SJCRH30 (cell line): ENCODE measurements around the gene DONSON.

DNA sequence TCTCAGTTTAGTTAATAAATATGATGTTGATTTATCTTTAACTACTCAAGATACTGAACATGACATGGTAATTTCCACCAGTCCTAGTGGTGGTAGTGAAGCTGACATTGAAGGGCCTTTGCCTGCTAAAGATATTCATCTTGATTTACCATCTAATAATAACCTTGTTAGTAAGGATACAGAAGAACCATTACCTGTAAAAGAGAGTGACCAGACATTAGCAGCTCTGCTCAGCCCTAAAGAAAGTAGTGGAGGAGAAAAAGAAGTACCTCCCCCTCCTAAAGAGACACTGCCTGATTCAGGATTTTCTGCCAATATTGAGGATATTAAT lies 11.2 kb downstream of the SON start:
- RAMPAGE, long total RNA: no peak

- RAMPAGE, long total RNA: no peak
Observed at GRCh38 chr21:33554419-33555195, 11.8 kb downstream of the SON start.

GRCh38 chr21:33588503-33589462 lies at the start of gene DONSON:
DONSON (minus strand) TSS chr21:33588684.
- RAMPAGE, long total RNA: no peak

DNA sequence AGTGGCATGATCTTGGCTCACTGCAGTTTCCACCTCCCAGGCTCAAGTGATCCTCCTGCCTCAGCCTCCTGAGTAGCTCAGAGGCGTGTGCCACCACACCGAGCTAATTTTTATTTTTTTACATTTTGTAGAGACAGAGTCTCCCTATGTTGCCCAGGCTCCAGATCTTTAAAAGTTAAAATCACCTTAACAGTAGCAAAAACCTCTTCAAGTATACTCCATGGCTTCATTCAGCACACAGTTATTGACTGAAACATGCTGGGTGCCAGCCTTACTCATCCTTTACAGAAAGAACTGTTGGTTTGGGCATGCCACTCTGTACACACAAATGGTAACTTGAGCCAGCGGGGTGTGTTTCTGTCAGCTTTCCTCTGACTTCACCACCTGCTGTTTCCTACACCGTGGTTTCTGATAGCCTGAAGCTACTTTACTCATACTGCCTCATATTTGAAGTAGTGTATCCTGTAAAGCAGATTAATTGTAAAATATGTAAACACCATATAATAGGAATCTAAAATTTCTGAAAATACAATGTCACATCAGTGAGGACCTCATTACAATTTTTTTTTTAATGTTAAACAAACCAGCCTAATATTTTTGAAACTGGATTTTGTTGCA lies 114.0 kb downstream of the ATP5PO start:
- RAMPAGE, long total RNA: no peak

DNA sequence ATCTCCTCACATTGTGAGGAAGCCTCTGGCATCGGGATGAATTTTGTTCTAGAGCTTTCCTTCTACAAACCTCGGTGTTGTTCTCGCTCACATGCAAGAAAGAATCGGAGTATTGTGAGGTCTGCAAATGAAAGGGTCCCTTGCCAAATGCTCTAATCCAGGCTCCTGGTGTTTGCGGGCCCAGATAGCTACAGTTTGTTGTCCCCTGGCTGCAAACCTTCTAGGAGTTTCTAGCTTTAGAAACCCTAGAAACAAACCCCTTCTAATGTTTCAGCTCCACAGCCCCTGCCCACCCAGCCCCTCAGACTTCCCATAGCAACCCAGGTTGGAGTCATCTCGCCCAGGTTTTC lies 8.6 kb upstream of the ATP5PO start:
- RAMPAGE, long total RNA: no peak

- RAMPAGE, long total RNA: no peak
Observed at GRCh38 chr21:34129424-34129962, 56.1 kb downstream of the MRPS6 start.

DNA sequence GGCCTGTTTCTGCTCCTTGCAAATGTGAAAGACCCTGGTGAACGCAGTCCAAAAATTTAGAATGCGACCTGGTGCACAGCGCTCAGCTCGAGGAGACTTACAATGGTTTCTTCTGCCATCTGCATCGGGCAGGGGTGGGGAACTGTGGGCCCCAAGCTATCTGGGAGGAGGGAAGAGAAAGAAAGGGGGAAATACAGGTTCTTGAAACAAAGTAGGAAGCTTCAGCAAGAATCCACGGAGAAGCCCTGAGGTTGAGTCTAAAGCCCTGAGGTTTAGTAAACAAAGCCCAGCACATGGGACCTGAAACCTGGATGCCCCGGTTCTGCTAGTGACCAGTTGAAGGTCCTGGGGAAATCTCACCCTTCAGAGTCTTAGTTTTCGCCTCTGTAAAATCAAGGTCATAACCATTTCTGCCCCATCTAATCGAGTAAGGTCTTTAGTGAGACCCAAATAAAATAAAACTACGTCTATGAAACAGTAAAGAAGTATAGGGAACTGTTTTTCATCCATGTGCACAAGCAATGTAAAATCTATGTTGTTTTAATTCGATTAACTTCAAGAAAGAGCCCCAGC lies 129.7 kb downstream of the MRPS6 start:
- RAMPAGE, long total RNA: no peak

- RAMPAGE, long total RNA: no peak
Observed at GRCh38 chr21:34510386-34511217, 1.4 kb downstream of the KCNE1 start.

DNA sequence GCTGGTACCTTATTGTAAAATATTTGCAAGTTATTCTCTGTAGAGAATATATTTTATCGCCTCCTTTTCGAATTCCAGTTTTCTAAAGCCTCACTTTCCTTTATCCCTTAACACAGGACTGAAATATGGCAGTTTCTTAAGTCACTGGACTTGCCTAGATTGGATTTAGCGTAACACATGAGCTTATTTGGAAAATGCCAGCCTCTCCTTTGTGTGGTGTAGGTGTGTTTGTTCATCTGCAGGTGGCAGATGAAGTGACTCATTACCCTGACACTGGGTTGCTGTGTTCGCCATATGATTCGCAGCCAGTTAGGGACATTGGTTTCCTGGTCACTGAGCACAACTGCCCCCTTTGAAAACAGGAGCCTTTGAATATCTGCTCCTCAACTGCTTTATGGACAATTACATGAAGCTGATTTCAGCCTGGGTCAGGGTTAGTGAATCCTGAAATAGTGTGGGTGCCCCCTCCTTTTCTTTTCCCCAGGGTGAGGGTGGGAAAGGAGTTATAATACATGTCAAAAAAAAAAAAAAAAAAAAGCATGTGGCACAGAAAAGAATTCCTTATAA lies 21.6 kb downstream of the CLIC6 start:
- RAMPAGE, long total RNA: no peak

DNA sequence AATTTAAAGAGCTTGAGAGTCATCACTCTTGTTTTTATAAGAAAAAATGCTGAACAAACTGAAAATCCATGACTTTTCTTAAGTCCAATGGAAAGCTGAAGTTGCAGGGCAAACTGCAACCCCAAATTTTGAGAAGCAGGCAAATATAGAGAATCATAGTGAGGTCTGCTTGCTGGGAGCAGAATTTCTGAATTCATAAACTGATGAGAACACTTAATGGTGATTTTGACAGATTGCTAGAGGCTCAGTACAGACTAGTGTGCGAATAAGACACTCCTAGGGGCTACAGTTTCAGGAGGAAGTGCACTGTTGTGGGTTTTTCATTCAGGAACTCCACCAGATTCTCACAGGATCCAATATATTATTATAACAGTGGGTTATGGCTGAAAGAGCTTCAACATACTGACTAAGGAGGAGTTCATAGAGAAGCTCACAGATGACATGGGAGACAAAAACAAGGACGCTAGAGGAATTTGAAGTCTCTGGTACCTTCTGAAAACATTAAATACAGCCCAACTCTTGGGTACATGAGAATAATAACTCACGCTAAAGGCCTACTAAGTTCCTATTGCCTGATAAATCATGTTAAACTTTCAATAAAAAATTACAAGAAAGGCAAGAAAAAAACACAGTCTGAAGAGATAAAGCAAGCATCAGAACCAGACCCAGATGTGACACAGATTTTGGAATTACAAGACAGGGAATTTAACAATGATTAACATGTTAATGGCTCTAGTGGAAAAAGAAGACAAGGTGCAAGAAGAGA lies 135.3 kb downstream of the CLIC6 start:
- RAMPAGE, long total RNA: no peak

DNA sequence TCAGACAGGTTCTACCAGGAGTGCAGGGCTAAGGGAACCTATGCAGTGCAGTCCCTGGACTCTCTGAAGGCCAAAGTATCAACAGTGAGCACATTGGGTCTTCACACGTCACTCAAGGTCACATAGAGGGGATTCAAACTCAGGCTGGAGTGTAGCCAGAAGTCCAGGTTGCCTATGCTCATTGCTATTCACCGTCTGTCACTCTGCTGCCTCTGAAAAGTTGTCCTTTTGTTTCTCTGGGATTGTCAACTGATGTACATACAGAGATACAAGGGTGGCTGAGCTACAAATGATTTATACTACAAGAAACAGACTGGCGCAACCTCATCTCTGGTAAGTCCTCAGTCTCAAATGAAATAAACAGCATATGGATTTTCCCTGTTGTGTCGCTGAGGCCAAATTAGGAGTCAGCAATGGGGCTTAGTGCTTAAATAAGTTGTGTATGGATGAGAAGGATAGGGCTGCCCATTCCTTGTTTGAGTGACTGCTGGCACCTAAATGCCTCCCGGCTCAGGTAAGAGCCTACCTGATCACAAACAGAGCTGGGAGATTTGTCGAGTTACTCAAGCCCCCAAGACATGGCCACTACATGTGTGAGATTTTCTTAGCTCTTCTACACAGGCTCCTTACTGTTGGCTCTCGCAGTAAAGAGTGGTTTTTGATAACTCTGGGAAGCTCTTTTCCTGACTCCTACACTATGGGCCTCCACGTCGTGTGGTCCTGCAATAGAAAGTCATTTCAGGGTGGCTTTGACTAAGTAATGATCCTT lies 148.4 kb downstream of the CLIC6 start:
- RAMPAGE, long total RNA: no peak

DNA sequence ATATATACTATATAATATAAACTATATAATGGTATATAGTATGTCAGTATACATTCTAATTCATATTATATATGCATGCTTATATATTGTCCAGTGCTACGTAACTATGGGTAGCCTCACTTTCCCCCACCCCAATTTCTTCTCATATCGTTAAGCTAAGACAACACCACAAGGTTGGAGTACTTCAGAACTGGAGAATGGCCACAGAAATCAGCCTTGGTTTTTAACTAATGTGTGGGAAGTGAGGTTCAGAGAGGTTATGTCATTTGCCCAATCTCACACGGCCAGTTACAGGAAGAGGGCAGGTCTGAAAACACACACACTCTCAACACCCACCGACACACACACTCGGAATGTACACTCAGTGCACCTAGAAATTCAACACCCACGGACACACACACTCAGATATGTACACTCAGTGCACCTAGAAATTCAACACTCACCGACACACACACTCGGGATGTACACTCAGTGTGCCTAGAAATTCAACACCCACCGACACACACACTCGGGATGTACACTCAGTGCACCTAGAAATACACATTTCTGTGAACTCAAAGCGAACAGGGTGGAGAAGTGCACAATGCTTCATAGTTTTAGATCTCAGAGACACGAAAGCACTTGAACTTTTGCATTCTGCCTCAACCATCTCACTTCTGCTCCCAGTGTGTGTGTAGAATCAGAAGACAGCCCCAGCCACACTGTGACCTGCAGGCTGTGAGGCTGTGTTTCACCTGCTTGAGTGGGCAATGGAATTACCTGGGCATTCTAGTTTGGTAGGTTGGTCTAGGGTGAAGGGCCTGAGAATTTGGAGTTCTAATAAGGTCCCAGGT lies 170.3 kb downstream of the CLIC6 start:
- RAMPAGE, long total RNA: no peak

GRCh38 chr21:34872294-34873028 lies 176.6 kb downstream of the RUNX1 start:
- RAMPAGE, long total RNA: no peak

DNA sequence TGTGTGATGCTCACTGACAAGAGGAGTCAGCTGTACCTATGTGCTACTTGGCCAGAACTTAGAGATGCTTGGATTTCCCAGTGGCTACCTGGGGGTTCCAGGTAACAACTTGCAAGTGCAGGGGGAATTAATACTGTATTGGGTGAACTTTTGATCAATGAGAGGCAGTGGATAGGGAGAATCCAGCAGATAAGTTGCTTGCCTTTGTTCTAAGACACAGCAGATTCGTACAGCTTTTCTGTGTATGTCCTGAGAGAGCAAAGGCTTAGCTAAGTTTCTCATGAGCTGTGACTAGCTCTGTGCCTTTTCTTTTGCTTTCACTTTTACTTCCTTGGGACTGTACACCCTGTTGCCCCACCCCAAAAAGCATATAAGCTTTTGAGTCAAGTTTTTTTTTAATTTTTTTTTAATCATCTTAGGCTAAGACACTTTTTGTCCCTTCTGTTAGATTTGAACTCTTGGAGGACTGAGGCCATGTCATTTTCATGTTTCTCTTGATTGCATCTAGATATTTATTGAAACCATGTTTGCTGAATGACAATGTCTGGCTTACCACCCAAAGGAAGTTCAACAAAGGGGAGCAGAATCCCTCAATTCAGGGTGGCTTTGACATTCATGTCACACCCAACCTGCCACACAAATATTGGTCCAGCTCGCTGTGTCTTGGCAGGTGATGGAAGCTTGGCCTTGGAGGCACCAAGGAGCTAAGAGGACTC lies 115.1 kb downstream of the RUNX1 start:
- RAMPAGE, long total RNA: no peak

- RAMPAGE, long total RNA: no peak
Observed at GRCh38 chr21:35019350-35019930, 29.7 kb downstream of the RUNX1 start.

DNA sequence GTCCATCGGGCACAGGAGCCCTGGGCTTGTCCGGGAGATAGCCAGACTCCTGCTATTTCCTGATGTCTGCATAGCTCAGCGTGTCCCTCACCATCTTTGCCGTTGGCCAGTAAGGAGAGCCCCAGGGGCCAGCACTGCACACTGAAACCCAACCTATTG lies 2.3 kb downstream of the RUNX1 start:
- RAMPAGE, long total RNA: no peak

DNA sequence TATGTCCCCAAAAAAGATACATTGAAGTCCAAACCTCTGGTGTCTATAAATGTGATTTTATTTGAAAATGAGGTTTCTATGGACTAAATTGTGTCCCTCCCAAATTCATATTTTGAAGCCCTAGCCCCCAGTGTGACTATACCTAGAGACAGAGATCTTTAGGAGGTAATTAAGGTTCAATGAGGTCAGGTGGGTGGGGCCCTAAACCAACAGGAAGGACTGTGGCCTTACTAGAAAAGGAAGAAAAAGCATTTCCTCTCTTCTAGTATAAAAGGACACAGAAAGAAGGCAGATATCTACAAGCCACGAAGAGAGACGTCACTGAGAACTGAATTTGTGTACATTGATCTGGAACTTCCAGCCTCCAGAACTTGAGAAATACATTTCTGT lies 123.1 kb upstream of the RUNX1 start:
- RAMPAGE, long total RNA: no peak

- RAMPAGE, long total RNA: no peak
Observed at GRCh38 chr21:35257288-35257810, 208.2 kb upstream of the RUNX1 start.

GRCh38 chr21:35886870-35887520 lies 173.3 kb downstream of the SETD4 start:
- RAMPAGE, long total RNA: no peak

- RAMPAGE, long total RNA: no peak
Observed at GRCh38 chr21:35922562-35923120, 137.7 kb downstream of the SETD4 start.